Thyroid gland (tissue), 7 donors: ENCODE measurements around a stretch of chr2.

DNA sequence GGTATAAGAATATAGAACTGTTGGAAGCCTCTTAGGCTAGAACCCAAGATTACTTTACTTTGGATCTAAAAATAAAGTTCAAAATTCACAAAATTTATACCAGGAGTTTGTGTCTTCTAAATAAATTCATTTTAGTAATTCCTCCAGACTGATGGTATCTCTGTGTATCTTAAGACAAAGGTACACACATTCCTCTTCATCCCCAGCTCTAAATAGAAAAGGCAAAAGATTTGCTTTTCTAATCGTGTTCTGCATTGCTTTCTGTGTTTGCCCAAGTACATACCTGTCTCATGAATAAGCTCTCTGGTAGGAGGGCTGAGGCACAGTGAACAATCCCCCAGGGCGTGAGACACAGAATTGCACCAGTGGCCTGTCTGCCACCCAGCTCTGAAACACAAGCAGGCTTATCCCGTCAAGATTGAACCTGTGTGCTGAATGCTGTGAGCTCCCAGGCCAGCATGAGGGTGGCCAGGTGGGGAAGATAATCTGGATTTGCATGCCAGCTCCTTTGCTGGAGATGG, 176.1 kb downstream of the ACKR3 start:
- PRO-cap, 2 experiments = peak in 2 of 2 experiments; most common plus-strand start position 323 of the sequence (in 1); most common minus-strand start position 210 of the sequence (in 1)
- RAMPAGE, long total RNA, 5 experiments = no peak in any of the 5 experiments

- PRO-cap, 2 experiments = peak in 1 of 2 experiments; most common minus-strand start chr2:236952636 (in 1)
- RAMPAGE, long total RNA, 5 experiments = no peak in any of the 5 experiments
These were observed 133.1 kb upstream of the COPS8 start for GRCh38 chr2:236952572-236952925.

- PRO-cap, 2 experiments = peak in 1 of 2 experiments; most common plus-strand start chr2:237156218 (in 1)
- RAMPAGE, long total RNA, 5 experiments = no peak in any of the 5 experiments
These were observed 70.2 kb downstream of the COPS8 start for GRCh38 chr2:237155875-237156362.

- PRO-cap, 2 experiments = peak in 1 of 2 experiments; most common plus-strand start chr2:237280434 (in 1)
- RAMPAGE, long total RNA, 5 experiments = no peak in any of the 5 experiments
These were observed 133.8 kb downstream of the COL6A3 start for GRCh38 chr2:237280070-237280671.

DNA sequence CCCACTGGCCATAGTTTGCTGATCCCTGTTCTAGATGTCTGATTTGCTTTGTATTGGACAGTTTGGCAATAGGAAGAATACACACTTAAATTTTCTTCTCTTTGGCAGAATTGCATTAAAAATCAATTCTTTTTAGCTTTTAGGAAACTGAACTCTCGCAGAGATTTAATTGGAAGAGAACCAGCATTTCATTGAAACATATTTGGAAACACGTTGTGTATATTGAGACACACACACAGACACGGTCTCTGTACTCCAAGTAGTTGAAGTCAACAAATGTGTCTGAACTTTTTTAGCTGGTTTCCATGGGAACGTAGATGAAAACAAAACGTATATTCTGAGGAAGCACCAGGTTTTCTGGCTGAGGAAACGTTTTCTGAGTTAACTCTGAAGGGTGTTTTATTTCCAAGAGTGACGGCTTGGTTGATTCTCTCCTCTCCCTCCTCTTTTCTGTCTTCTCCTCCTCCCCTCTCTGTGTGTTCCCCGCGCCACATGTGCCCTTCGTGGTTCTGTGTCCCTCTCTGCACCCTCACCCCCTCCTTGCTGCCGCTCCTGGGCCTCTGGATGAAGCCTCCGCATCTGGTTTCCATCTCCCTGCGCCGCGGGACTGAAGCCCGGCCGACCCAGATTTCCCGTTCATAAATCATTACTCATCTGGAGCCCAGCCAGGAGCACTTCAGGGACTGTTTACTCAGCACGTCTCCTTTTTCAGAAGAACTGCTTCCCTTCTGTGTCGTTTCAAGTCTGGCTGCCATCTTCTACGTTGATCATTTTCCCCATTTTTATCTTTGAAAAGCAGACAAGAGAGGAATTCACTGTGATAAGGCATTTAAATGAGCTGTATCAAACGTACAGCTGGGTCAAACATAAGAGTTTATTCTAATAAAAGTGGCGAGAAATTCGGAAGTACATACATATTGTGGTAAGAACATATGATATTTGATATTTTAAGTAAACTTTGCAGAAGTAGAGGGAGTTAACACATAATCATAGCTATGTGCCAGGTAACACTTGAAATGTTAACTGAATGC, 122.7 kb downstream of the COL6A3 start:
- PRO-cap, 2 experiments = peak in 2 of 2 experiments; most common plus-strand start position 733 of the sequence (in 2); most common minus-strand start position 609 of the sequence (in 2)
- RAMPAGE, long total RNA, 5 experiments = no peak in any of the 5 experiments

GRCh38 chr2:237306879-237307331, 107.1 kb downstream of the COL6A3 start:
- PRO-cap, 2 experiments = no peak in any of the 2 experiments
- RAMPAGE, long total RNA, 5 experiments = no peak in any of the 5 experiments

GRCh38 chr2:237335889-237336709, 77.9 kb downstream of the COL6A3 start:
- PRO-cap, 2 experiments = no peak in any of the 2 experiments
- RAMPAGE, long total RNA, 5 experiments = no peak in any of the 5 experiments

DNA sequence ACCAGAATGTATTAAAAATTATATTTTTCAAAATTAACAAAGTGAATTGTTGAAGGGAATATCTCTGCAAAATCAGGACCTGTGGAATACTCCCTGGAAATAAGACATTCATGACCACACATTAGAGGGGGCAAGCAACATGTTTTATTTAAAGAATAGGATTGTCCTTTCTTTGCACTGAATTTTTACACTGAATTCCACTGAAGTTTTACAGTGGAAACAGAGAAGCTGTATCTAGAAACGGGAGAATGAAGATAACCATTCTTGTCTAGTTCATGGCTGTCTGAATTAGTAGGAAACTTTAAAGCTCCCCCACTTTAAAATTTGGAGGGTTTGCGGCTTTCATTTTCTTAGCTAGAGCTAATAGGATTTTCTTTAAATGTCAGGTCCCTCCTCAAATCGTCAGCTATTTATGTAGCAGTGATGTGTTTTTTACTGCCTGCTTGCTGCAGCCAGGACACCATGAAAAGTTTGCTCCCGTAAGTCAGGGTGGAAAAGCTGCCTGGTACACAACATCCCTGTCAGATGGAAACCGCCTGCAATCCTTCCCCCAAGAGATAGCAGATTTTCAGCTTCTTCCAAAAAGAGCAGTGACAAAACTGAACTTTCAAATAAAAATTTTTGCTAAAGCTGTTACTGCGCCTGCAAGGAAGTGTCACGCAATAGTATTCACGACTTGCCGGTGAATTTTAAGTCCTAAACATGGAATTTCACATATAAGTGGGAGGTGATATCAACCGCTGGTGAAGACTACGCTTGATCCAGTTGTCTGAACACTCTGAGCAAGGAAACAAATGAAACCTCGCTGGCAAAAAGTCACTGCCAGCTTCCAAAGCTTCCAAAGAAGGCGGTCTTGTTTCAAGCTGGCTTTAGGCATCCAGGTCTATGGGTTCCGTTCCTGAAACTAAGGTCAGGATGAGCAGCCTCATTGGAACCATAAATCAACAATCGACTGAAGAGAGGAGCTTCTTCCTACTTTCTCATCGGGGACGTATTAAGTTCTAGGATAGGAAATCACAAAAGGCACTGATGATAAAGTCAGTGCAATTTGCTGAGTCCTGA, 3.0 kb downstream of the COL6A3 start:
- PRO-cap, 2 experiments = peak in 1 of 2 experiments; most common plus-strand start position 759 of the sequence (in 1); most common minus-strand start position 771 of the sequence (in 1)
- RAMPAGE, long total RNA, 5 experiments = no peak in any of the 5 experiments

DNA sequence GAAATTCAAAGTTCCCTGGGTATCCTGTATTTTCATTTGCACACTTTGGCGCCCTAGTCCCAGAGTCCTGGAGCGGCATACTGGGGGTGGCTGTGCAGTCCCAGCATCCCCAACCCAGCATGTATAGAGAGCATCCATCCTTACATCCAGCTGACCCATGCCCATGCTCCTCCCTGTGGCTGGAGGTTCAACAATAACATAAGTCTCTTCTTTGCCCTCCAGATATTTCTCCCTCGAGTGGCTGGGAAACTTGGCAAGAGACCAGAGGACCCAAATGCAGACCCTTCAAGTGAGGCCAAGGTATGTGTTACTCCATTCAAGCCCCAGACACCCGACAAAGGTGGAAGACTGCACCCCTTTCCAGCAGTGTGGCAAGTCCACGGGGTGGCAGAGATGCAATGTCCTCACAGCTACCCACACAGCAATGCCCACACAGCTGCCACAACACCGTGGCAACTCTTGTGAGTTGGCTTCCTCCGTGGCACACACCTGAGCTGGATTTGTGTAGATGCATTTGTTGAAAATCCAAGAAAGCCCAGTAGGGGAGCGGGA, 19.9 kb upstream of the PRLH start:
- PRO-cap, 2 experiments = no peak in any of the 2 experiments
- RAMPAGE, long total RNA, 5 experiments = no peak in any of the 5 experiments

- PRO-cap, 2 experiments = no peak in any of the 2 experiments
- RAMPAGE, long total RNA, 5 experiments = no peak in any of the 5 experiments
These were observed 18.6 kb upstream of the PRLH start for GRCh38 chr2:237547543-237548500.

DNA sequence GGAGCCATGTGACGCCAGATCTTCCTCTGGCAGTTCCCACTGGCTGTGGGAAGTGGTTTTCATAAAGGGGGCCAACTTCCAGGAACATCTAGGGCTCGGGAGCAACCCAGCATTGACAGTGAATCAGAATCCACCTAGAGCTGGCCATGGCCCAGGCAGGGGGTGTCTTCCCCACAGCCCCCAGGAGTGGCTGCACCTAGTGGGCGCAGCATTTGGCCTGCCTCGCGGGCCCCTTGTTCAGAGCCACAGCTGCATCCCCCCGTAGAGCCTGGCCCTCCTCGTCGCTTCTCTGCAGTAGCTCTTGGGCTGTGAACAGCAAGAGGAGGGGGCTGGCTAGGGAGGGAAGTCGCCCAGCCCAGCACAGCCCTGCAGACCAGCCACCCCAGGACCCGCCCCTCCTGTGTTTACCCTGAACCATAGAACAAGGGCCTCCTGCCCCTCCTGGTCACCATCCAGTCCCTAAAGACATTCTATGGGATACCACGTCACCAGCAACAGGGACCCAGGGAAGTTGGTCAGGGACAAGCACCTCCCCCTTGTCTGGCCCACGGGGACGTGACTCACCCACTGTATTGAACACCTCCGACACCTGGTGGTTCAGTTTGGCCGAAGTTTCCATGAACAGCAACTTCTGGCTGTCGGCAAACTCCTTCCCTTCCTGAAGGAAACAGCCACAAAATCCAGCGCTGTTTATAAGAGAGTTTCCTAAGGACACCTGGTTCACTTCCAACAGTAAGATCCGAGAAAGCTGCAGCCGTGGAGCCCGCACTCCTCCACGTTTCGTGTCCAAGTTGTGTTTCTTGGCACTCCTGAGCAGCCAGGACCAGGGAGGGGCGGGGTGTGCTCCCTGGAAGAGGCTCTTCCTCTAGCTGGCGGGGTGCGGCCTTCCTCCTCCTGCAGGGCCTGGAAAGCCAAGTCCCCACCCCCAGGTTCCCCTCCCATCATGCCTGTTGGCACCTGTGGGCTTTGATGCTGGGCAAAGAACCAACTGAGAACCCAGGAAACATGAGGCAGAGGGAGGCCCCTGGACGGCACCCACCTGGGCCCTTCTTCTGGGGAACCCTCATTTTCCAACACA, 8.8 kb downstream of the PRLH start:
- PRO-cap, 2 experiments = no peak in any of the 2 experiments
- RAMPAGE, long total RNA, 5 experiments = no peak in any of the 5 experiments

DNA sequence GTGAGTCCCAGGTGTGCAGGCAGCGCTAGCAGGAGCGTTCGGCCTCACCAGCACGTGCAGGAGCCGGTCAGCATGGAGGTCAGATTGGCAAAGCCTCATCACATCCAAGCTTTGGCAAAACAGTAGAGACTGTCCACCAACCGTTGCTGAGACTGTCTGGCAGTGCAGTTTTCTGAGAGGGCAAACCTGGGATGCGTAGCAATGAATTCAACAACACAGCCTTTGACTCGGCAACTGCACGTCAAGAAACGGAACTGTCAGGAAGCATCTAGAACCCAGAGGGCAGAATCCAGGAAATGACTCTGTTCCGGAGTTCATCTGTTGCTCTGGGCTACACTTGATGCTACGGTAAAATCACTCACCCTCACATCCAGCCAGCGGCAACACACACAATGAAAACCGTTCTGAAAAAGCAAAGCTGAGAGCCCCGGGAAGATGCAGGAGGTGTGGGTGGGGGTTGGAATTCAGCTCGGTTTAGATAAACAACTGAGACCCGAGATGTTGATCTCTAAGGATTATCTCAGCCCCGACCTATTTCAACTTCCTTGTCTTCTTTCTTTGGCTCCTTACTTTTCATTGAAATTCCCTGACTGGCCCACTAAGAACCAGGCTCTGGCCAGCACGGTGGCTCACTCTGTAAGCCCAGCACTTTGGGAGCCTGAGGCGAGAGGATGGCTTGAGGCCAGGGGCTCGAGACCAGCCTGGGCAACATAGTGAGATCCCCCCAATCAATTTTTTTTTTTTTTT, 13.2 kb upstream of the RAB17 start:
- PRO-cap, 2 experiments = peak in 2 of 2 experiments; most common plus-strand start position 357 of the sequence (in 2); most common minus-strand start position 174 of the sequence (in 1)
- RAMPAGE, long total RNA, 5 experiments = no peak in any of the 5 experiments

GRCh38 chr2:237626796-237627312, 533 bp upstream of the LRRFIP1 start:
- PRO-cap, 2 experiments = peak in 2 of 2 experiments; most common plus-strand start chr2:237626985 (in 2)
- RAMPAGE, long total RNA, 5 experiments = no peak in any of the 5 experiments

- PRO-cap, 2 experiments = peak in 1 of 2 experiments; most common plus-strand start chr2:237683379 (in 1)
- RAMPAGE, long total RNA, 5 experiments = no peak in any of the 5 experiments
These were observed 55.6 kb downstream of the LRRFIP1 start for GRCh38 chr2:237682895-237683577.

DNA sequence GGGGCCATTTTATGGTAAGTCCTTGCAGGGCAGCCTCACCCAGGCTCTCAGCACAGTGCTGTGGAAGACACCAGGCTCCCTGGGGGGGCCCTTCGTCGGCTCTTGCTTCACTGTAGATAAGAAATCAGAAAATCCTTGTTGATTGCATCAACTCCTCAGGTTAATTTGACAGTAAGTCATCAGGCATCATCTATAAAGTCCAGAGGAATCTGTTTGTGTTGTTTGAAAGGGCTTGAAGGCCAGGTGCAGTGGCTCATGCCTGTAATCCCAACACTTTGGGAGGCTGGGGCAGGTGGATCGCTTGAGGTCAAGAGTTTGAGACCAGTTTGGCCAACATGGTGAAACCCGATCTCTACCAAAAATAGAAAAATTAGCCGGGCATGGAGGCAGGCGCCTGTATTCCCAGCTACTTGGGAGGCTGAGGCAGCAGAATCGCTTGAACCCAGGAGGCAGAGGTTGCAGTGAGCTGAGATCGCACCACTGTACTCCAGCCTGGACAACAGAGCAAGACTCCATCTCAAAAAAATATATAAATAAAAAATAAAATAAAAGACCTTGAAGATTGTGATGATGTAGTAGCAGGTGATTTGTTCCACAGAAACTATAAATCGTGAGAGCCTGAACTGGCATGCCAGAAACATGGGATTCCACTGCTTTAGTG, 43.0 kb upstream of the RBM44 start:
- PRO-cap, 2 experiments = no peak in any of the 2 experiments
- RAMPAGE, long total RNA, 5 experiments = no peak in any of the 5 experiments

- PRO-cap, 2 experiments = no peak in any of the 2 experiments
- RAMPAGE, long total RNA, 5 experiments = no peak in any of the 5 experiments
These were observed 4.8 kb downstream of the RAMP1 start for GRCh38 chr2:237864018-237864911.

DNA sequence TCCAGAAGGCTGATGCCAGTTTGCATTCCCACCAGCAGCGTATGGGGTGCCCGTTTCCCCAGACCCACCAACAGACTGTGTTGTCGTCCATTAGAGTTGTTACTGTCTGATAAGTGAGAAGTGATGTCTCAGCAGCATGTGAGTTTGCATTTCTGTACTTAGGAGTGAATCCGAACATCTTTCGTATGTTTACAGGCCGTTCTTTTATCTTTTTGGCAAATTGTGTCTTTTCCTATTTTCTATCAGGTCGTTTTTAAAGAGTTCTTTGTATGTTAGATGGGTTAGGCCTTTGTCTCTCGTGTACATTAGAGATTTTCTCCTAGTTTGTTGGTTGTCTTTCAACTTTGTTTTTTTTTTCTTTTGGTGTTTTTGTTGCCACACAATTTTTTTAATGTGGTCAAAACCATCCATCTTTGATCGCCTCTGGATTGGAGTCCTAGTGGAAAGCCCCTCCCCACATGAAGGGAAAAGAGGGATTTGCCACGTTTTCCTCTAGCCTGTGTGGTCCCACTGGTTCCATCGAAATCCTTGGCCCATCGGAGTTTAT, 22.2 kb downstream of the RAMP1 start:
- PRO-cap, 2 experiments = peak in 1 of 2 experiments; most common plus-strand start position 285 of the sequence (in 1)
- RAMPAGE, long total RNA, 5 experiments = no peak in any of the 5 experiments

DNA sequence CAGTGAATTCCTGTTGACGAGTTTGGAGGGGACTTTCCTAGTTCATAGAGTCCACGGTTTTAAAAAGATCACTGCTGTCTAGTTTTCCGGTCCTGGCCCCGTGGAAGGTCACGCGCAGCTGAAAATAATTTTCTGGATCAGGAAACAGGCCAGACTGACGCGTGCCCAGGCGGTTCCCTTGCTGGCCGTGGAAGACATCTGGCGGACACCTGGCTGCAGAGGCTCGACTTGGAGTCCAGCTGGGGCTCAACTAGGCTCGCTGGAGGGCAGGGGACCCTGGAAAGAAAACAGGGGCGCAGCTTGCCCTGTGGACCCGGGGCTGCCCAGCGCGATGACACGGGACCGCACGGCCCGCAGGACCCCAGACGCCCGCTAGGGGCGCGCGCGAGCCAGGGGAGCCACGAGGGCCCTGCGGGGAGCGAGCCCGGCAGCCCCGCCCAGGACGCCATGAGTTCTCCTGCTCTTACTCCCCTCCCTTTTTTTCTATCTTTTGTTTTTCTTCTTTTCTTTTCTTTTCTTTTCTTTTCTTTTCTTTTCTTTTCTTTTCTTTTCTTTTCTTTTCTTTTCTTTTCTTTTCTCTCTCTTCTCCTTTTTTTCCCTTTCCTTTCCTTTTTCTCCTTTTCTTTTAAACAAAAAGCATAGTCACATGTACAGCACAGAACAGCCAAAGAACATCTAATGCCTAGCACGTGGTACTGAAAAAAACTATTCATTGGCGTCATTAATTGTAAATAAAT, 43.2 kb upstream of the UBE2F start:
- PRO-cap, 2 experiments = no peak in any of the 2 experiments
- RAMPAGE, long total RNA, 5 experiments = no peak in any of the 5 experiments

DNA sequence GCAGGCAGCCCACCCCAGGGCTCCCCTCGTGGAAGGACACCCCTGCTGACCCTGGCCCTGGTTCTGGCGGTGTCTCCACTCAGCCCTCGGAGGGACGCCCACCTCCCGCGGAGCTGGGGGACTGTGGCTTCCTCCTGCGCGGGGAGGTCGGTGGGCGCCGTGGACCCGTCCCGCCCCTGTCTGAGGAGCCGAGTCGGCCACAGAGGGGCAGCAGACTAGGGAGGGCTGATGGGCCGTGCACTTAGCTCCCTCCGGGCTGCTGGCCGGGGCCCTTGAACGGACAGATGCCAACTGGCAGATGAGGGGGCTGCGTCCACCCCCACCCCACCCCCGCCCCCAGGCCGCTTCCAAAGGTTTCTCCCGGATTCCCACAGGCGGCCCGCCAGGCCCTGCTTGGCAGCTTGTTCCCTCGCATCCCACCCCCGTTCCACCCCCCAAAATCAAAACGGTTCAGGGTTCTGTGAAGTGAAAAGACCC, 10.4 kb upstream of the UBE2F start:
- PRO-cap, 2 experiments = peak in 1 of 2 experiments; most common minus-strand start position 316 of the sequence (in 1)
- RAMPAGE, long total RNA, 5 experiments = no peak in any of the 5 experiments

DNA sequence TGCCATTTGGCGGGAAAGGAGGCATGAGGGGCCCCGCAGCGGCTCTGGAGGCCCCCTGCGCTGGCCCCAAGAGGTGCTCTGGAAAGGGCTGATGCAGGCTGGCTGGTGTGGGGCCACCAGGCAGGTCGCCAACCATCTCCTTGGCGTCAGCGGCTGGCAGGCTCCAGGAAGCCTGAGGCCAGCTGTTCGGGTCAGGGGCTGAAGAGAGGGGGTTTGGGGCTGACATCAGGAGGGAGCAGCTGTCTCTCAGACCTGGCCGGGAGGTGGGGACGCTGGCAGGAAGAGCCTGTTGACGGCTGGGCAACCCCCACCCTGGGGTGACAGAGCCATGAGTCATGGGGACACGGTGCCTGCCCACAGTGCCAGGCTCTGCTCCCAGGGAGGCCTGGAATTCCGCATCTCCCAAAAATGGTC, 5.1 kb downstream of the KLHL30 start:
- PRO-cap, 2 experiments = no peak in any of the 2 experiments
- RAMPAGE, long total RNA, 5 experiments = no peak in any of the 5 experiments